Measurements from ENCODE around the gene CRISP2.

- PRO-cap: no peak
These were observed 127.3 kb upstream of the SUPT3H start for GRCh38 chr6:45504938-45505493.

DNA sequence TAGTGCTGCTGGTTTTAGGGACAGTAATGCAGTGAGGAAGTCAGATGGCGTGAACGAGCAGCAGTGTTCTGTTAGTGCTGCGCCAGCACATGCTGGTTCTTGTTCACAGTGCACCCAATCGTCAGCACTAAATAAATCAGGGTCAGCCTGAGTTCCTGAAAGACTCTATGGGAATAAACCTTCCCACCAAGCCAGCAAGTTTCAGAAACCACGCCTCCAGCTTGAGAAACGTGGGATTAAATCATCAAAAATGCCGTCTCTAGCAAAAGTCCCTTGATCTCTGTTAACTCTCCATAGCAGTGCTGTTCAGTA is 236.0 kb upstream of the SUPT3H start:
- PRO-cap: unidirectional peak, minus-strand start at position 129 of the sequence

GRCh38 chr6:45663067-45663378 is 285.3 kb upstream of the SUPT3H start:
- PRO-cap: unidirectional peak, minus-strand start at chr6:45663316

GRCh38 chr6:46484500-46484868 is 6.8 kb downstream of the RCAN2 start:
- PRO-cap: no peak

DNA sequence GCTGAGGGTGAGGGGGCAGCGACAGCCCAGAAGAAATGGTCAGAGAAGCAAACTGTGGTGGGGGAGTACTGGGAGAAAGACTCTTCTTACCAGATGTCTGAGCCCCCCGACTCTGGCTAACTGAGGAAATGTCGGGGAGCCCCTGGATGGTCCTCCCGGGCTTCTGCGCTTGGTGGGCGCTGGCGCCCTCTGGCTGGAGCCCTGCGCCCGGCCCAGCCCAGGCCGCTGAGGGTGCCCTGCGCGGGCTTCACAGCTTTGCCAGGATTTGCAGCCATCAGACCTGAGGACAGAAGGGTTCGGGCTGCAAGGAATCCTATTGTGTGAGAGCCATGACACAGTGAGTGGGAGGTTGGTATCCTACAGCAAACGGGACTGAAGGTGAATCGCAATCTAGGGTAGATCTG is 533 bp upstream of the RCAN2 start:
- PRO-cap: no peak

DNA sequence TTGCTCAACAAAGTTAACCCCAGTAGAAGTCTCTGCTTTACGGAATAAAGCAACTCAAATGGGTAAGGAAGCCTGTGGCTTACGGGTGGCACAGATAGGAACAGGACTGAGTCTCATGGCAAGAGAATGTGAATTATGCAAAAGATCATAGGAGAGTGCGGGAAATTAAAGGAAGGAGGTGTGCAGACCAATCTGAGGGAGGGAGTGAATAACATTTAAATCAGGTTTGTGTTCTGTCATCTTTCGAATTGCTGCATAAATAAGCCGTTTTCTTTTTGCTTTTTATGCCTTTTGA is 882 bp upstream of the RCAN2 start:
- PRO-cap: no peak

DNA sequence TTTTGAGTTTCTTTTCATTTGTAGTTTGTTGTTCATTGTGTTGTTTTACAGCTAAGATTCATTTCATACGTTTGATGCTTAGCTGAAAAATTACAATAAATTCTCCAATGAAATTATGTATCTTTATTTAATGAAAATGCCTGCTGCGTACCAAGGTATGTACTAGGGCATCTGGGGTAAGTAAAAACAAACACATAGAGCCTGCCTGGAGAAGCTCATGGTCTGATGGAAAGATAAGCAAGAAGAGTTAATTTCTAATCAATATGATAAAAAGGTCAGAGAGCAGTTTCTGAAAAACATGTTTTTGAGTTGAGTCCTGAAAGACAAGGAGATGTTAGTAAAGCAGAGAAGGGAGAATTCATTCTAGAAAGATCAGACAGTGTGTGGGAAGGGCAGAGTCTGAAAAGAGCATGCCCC is 5.6 kb downstream of the SLC25A27 start:
- PRO-cap: no peak

- PRO-cap: no peak
These were observed 9.2 kb downstream of the SLC25A27 start for GRCh38 chr6:46661799-46662587.

GRCh38 chr6:46671915-46672802 is 15.5 kb upstream of the TDRD6 start:
- PRO-cap: no peak

DNA sequence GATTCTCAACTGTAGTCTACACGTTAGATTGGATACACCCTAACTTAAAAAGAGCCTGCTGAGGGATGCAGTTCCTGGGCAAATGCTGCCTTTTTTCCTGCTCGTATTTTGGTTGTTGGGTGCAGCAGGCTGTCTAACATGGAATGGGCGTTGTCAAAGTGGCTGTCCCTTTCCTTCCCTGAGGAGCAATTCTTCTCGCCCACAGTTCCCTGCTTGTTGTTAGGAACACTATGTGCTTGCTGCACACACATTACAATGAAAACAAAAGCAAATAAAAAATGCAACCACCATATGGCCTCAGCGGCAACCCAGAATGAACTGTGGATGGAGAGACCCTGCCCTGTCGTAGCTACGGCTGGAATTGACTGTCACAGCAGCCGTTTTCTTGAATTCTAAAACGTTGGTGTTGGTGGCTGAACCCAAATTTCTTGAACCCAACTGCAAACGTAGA is 1.8 kb upstream of the ADGRF5 start:
- PRO-cap: unidirectional peak, minus-strand start at position 145 of the sequence

DNA sequence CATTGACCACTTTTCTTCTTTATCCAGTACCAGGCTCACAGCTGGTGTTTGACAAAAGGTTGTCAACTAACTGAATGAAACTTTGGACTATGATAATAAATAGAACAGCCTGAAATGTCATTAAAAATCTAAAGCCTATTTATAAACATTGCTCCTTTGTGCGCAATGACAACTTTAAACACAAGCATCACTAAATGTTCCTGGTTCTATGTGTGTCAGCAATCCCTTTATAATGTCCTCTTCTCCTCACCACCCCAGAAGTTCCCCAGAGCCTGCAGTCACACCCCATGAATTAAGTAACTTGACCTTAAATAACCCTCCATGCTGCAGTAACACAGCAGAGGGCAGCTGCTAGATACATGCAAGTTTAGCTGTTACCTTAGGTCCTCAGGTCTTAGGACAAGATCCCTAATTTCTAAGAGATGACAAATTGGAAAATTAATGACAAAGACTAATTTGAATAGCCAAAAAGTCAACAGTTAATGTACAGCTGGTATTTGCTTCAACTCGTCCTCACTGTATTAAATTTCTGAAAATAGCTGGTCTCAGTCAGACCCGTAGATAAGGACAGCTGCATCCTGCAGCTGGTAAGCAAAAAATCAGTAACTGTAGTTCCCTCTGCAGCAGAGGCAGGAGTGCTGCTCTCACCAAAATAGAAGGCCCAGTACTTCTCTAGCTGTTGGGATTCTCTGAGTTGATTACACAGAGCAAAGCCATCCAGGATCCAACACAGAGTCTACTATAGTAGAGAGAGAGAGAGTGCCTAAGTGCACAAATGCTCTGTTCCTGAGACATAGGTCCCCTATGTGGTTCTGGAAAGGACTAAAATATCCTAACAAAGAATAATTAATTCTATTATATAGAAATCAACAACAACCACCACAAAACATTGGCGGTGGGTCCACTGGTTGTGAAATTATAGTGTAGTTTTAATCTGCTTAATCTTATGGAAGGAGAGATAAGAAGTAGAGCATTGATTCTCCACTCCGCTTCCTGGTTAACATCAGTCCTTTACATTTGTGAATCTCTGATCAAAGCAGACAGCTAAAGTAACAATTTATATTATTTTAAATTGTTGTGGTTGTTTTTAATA is 62.3 kb downstream of the TNFRSF21 start:
- PRO-cap: no peak

GRCh38 chr6:47405368-47405974 is 72.1 kb upstream of the CD2AP start:
- PRO-cap: no peak

DNA sequence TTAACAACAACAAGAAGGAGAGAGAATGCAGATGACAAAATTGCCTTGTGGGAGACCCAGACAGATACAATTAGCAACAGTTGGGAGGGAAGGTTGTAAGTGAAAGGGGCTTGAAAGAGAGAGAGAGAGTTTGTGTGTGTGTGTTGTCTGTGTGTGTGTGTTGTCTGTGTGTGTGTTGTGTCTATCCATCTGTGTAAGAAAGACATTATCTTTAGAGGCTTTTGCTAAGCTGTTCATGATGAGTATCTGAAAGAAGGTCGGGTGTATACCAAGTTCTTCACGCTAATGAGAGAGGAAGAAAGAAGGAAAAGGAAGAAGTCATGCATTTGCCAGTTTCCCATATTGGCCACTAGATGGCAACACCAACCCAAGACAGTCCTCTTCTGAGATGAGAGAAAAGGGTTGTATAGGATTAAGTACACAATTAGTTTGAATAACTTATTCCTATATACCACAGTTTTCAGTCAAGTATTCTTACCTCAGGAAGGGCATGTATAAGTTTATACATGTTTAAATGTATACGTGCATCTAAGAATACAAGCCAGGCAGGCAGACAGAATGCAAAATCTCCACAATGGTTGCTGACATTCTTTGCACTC is 63.7 kb upstream of the CD2AP start:
- PRO-cap: no peak

DNA sequence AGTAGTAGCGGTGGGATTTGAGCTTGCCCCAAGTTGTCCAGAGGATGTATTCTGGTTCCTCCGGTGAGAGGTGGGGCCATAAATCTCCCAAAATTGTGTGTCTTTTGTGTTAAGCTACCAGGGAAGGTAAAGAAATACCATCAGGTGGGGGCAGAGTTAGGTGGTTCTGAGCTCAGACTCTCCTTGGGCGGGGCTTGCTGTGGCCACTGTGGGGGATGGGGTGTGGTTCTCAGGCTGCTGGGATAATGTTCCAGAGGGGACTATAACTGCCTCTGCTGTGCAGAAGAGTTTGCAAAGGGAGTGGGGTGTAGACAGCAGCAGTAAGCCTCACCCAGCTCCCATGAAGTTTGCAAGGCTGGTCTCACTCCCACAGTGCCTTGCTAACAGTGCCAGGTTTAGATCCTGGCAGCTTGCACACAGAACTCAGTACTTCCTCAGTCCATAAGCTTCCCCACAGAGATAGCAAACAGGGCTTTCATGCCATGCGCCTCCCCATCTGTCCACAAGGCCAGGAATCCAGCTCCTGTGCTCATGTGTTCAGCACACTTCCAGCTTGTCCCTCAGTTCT is 278.5 kb upstream of the PTCHD4 start:
- PRO-cap: no peak

- PRO-cap: no peak
These were observed at the start of gene CRISP2 for GRCh38 chr6:49713336-49713935. TSS of gene CRISP2 (minus strand) at chr6:49713543.

GRCh38 chr6:50842386-50842705 is 23.7 kb downstream of the TFAP2B start:
- PRO-cap: no peak

- PRO-cap: no peak
These were observed 406.1 kb downstream of the TFAP2B start for GRCh38 chr6:51224779-51225257.

GRCh38 chr6:51514228-51514994 is 573.0 kb downstream of the PKHD1 start:
- PRO-cap: no peak

- PRO-cap: no peak
These were observed 19.8 kb upstream of the IL17F start for GRCh38 chr6:52263883-52264686.

- PRO-cap: no peak
These were observed 16.7 kb downstream of the MCM3 start for GRCh38 chr6:52267770-52268286.

All from paraaortic lymph node (tissue), 1 donor.